ENCODE results near the genes SLC18A2, PRLHR, EIF3A and SFXN4.

- PRO-cap = no peak
These were observed at the start of gene SLC18A2 for GRCh38 chr10:117240505-117241226. SLC18A2 (plus strand) TSS chr10:117241114.

- PRO-cap = no peak
These were observed 38.0 kb downstream of the SLC18A2 start for GRCh38 chr10:117278725-117279482.

GRCh38 chr10:117346554-117347439 lies 28.4 kb downstream of the PDZD8 start:
- PRO-cap = no peak

GRCh38 chr10:117609089-117609840 lies 66.7 kb downstream of the EMX2 start:
- PRO-cap = no peak

GRCh38 chr10:118021808-118022935 lies 24.6 kb downstream of the RAB11FIP2 start:
- PRO-cap = no peak

- PRO-cap = no peak
These were observed at the start of gene PRLHR for GRCh38 chr10:118595431-118596276. PRLHR (minus strand) TSS chr10:118595648.

DNA sequence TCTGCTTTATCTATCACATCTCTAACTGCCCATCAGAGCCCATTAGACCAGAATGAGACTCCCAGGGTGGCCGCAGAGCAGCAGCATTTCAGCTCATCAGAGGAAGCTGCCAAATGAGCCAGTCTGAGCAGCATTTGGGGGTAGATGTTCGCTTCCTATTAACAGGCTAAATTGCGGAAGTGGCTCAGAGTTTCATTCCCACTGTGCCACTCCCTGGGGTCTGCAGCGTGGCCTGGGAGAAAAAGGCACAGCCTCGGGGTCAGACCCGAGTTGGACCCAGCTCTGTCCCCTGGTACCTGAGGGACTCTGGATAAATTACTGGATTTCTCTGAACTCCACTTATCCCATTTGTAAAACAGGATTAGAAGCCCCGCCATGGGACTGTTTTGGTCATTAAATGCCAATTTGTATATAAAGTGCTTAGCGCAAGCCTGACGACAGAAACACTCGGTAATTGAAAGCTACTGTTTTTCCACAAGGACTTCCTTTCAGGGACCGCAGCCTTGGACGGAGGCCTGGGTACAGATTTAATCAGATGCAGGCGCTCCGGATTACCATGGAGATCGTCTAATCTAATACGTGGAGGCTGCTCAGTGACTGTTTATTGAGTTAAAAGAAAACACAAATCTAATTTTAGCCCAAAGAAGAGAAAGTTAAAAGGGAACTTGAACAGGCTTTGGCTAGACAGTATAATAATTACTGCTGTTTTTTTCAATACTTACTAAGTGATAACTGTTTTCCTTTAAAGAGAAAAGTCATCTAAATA lies 73.8 kb upstream of the PRLHR start:
- PRO-cap = no peak

GRCh38 chr10:118793434-118794100 lies 38.8 kb upstream of the CACUL1 start:
- PRO-cap = no peak

DNA sequence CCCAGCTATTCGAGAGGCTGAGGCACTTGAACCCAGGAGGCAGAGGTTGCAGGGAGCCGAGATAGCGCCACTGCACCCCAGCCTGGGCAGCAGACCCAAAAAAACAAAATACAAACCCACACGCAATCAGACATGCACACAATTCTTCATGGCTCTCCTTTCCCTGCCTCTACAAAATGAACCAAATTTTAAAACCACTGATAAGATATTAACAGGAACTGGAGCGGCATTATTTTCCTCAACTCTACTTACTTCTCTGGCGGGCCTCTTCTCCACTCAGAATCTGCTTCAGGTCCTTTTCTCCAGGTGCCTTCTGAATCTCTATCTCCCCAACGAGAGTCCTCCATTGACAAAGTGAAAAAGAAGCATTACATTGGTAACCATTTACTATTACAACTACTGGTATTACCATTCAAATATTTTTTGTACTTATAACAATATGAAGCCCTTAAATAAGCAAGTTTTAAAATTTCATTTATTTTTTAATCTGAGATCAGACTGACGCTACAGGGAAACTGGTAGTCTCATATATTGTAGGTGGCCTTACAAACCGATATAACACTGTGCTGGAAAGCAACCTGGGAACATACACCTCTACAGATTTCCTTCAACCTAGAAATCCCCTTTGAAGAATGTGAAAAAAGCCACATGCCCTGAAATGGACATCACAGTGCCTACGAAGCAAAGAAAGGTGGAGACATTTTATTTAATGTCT lies 14.4 kb downstream of the NANOS1 start:
- PRO-cap = no peak

- PRO-cap = no peak
These were observed 25.2 kb downstream of the EIF3A start for GRCh38 chr10:119055518-119055784.

DNA sequence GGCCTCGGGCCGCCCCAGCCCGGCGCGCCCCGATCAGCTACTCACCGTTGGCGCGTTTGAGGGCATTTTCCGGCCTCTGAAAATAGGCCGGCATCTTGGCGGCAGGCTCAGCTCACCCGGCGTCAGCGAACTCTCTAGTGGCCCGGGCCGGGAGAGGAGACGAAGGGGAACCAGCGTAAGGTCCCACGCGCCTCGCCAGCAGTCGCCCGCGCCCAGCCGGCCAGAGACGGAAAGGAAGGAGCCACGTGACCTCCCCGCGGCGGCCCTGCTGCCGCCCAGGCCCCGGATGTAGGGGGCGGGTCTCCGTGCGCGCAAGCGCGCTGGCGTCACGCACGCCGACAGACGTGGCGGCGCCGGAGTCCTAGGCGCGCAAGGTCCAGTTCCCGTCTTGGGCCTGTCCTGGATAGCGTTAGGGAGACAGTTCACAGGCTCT lies at the start of gene EIF3A:
EIF3A (minus strand) TSS at position 235 of the 433 bp plus-strand sequence.
- PRO-cap = bidirectional peak, plus-strand start at position 341 of the sequence, minus-strand start at position 222 of the sequence

DNA sequence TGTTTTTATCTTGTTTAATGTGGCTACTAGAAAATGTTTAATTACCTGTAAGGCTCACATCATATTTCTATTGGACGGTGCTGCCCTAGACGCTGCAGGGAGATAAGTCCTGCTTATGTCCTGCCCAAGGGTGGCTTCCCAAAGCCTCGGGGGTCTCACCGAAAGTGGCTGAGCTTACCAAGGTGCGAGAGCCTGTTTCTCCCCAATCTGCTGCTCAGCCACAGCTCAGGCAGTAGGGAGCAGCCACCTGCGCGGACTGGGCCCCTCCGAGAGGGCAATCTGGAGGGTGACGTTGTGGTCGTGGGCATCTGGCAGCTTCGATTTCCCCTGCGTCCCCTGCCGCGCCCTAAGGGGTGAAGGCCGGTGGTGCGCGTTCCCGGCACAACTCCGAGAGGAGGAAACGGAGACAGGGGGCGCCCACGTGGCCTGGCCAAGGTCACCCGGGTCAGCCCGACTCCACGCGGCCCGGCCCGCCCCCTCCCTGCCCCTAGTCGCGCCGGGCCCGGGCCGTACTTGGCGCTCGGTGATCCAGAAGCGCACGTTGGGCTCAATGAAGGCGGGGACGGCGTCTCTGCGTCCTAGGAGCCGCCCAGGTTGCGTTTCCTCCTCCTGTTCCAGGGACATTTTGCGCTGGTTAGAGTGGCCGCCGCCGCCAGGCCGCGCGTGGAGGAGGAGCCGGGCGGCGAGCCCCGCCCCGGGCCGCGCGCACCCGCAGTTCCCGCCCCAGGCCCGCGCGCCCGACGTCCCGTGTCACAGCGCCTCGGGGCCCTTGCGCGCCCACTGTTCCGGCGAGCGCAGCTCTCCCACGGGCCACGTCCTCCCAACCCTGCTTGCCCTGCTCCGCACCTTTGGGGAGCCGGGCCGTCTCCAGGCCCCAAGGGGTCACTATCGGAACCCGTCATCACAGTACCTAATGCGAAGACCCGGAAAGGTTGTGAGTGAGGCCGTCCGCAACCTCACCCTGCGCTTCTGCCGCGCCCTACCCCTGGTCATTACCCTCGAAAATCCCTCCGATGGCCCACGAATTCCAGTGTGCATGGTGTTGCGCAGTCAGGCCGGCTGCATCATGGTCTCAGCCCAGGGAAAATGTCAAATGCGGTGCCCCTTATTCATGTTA lies at the start of gene SFXN4:
SFXN4 (minus strand) TSS at position 691 of the 1,117 bp plus-strand sequence.
- PRO-cap = unidirectional peak, minus-strand start at position 389 of the sequence; bidirectional peak, plus-strand start at position 750 of the sequence, minus-strand start at position 627 of the sequence; unidirectional peak, minus-strand start at position 971 of the sequence

DNA sequence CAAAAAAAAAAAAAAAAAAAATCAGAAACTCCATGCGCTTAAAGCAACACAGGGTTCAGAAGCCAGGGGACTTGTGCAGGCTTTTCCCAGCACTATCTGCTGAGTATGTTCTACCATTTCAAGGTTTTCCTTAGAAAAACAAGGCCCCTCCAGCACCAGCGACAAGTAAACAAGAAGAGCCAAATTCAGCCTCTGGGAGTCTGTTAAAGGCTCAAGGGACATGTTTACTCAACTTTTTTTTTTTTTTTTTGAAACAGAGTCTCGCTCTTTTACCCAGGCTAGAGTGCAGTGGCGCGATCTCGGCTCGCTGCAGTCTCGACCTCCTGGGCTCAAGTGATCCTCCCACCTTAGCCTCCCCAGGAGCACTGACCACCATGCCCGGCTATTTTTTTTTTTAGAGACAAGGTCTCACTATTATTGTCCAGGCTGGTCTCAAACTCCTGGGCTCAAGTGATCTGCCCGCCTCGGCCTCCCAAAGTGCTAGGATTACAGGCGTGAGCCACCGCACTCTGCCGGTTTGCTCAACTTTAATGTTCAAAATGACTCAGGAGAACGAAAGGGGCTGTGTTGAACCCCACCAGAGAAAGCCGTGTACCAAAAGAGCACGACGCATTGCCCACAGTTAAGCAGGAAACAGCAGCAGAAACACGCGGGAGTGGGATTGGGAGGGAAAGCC lies 825 bp downstream of the PRDX3 start:
- PRO-cap = no peak

DNA sequence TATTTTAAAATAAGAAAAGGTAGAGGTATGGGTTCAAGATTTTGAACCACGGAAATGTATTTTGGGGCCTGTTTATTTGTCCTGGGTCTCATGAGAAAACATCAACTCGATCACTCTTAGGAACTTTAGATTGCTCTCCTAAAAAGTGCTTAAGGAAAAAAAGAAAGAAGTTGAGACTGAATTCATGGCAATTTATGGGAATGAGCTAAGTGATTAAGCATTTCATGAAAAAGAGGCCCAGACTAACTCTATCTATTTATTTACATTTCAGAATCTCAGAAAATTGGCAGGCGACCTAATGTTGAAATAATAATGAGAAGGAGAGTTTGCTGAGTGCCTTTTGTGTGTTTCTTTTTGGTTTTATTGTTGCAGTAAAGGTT lies 3.7 kb downstream of the GRK5 start:
- PRO-cap = no peak

DNA sequence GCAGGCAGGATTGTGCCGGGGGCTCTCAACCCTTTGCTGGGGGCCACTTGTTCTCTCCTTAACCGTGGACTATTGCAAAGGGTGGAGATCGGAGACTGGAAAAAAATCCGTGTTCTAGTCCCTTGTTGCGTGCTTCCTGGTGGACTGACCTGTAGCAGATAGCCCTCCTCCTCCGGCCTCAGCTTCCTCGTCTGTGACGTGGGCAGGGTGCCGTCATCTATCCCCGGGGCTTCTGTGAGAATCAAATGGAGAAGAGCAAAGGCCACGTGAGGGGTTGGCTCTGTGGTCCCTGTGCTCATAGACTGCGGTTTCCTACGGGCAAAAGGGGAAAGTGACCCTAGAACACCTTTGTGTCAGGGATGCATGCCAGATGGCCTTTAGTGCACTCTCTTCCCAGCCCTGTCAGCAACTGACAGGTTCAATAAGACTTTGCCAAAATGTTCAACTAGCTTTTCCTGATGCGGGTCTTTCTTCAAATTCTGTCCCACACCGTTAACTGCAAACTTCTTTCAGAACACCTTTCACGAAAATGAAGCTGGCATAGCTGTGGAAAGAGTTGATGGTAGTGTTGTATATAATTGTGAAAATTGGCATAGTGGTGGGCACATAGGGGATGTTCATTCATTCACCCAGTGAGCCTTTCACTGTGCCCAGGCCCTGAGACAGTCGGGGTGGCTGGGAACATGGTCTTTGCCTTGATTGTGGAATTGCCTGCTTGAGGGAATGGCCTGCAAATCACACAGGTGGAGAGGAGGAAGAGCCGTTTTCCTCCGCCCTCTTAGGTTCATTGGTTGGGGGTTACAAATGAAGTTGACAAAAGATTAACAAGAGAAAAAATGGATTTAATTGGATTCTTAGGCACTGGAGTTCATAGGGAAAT lies 33.9 kb downstream of the GRK5 start:
- PRO-cap = no peak

GRCh38 chr10:119242197-119243051 lies 35.1 kb downstream of the GRK5 start:
- PRO-cap = no peak

GRCh38 chr10:119306558-119307136 lies 99.3 kb downstream of the GRK5 start:
- PRO-cap = no peak

DNA sequence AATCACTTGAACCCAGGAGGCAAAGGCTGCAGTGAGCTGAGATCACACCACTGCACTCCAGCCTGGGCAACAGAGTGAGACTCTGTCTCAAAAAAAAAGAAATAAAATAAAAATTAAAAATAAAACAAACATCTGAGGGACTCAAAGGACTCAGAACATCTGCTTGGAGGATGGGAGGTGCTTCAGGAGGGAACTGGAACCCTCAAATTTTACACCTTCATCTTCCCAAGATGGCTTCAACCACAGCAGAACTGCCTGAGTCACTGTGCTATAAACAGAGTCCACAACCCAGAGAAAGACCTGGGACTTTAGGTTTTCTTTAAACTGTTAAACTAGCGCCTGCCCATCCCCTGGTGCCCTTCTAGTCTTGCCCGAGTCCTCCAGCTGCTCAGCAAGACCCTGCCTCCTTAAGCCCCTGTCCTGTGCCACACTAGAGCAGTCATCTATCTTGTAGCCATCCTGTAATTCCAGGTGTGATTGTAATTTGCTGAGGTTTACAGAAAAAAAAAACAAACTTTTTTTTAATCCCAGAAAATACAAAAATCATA lies 40.8 kb downstream of the RGS10 start:
- PRO-cap = no peak

GRCh38 chr10:119573878-119574662 lies 22.7 kb downstream of the TIAL1 start:
- PRO-cap = no peak

- PRO-cap = no peak
These were observed 22.4 kb upstream of the TIAL1 start for GRCh38 chr10:119619233-119619481.

All from pulmonary artery (tissue), 1 donor.